HT-29 (cell line): Measurements from ENCODE around the gene SPINT1.

DNA sequence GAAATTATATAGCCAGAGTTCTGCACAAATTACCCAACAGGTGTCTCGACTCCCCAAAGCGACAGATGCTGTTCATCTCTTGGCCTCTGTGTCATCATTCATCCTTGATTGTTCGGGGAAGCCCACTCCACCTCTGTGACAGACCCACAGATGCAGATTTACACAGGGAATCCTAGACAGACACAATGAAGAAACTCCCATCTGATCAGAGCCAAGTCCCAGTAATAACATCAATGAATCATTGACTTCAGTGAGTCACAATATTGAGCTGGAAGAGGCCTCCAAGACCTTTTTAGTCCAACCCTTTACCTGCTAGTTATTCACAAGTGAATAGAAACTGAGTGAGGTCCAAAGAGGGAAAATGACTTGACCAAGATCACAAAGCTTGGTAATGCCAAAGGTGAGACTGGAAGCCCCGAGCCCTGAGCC is 7.9 kb upstream of the SRP14 start:
- RAMPAGE, long total RNA = no peak

DNA sequence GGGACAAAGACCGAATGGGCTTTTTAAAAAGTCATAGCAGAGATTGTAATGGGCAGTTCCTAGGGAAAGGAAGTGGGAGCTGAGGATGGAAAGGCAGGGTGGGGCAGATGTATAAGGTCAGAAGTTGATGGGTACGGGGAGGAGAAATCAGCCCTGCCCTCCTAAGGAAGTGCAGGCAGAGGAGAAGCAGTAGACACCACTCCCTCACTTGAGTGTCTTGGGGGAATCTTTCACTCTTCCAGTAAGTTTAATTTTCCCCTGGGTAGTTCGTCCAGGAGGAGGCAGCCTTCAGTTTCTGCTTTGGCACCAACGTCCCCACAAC is 14.1 kb upstream of the SRP14 start:
- RAMPAGE, long total RNA = no peak

GRCh38 chr15:40081402-40082459 is 26.9 kb downstream of the BMF start:
- RAMPAGE, long total RNA = no peak

DNA sequence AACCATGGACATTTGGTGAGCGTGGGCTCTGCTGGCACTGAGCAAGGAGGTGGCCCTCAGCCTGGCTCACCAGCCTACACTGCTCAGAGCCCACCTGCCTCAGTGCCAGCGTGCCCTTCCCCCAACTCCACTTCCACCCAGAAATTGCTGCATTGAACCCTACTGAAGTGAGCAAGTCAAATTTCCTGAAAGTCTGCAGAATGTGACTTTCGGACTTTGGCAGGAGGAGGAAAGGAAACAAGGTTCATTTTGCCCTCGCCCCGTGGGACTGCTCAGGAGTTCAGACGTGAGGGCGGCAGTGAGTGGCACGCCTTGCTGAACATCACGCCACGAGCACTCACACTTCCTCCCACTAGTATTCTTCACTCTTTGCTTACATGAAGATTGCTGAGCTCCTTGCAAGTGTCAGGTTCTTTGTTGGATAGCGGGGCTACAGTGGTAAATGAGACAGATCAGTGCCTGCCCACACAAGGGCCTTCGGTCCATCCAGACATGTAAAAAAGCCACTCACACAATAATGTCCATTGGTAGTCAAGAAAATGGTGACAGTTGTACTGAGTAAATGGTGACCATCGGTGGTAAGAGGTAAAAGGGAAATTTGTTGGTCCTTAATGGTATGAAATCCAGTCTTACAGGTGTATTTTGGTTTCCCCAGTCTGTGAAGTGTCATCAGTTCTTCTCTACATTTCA is 26.1 kb downstream of the BMF start:
- RAMPAGE, long total RNA = no peak

GRCh38 chr15:40105274-40105936 is 3.3 kb downstream of the BMF start:
- RAMPAGE, long total RNA = no peak

- RAMPAGE, long total RNA = no peak
Measured at GRCh38 chr15:40245145-40245758, 6.4 kb downstream of the PAK6 start.

- RAMPAGE, long total RNA = no peak
Measured at GRCh38 chr15:40366868-40367363, 8.9 kb downstream of the DISP2 start.

GRCh38 chr15:40379724-40380222 is 2.7 kb upstream of the KNSTRN start:
- RAMPAGE, long total RNA = no peak

DNA sequence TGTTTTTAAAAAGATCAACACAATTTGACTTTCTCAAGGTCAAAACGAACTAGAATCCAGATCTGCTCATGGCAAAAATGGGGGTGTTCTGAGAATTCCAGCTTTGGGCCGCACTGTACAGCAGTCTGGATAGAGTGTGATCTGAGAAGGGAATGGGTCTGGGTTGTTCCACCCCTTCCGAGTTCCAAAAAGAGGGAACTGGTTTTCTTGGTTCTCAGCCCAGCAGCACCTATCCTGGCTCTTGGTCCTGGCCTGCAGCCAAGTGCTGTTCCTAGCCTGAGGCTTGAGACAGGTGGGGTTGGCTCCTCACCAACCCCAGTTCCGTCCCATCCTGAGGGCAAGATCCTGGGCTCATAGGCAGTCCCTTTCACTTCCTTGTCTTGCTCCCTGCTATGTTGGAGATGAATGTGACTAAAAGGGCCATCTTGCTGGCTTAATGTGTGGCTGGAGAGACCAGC is 15.1 kb downstream of the IVD start:
- RAMPAGE, long total RNA = no peak

GRCh38 chr15:40440184-40440859 is 431 bp upstream of the BAHD1 start:
- RAMPAGE, long total RNA = no peak

- RAMPAGE, long total RNA = no peak
Measured at GRCh38 chr15:40452322-40452859, 11.6 kb downstream of the BAHD1 start.

DNA sequence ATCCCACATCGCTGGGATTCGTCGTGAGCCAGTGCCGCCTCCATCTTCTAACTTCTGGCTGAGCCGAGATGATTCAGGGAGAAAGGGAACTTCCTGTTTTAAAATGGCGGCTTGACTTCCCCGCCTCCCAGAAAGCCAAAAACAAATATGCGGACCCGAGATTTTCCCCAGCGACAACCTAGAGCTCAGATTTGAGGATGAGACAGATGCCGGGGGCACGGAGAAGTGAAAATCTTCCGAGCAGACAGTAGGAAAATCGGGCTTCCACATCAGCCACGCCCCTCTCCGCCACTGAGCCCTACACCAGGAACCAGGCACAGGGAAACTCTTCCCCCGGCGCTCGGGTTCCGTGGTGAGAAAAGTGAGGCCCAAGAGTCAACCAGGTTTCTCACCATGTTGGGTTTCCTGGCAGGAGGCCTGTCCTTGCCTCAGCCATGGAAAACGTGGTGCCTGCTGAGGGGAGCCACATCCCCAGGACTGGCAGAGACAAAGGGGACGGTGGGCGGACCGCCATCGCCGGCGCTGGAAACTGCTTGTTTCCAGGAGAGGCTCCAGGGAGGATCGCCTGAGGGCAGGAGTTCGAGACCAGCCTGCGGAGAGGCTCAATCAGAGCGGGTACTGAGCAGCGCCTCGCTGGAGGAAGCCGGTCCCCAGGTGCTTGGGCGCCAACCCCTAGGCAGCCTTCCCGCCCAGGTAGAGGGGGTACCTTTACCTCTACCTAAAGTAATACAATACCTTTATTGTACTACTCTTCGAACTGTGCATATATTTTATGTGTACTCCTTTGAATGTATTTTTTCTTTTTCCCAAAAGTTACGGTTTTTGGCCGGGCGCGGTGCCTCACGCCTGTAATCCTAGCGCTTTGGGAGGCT is 18.9 kb downstream of the CHST14 start:
- RAMPAGE, long total RNA = no peak

DNA sequence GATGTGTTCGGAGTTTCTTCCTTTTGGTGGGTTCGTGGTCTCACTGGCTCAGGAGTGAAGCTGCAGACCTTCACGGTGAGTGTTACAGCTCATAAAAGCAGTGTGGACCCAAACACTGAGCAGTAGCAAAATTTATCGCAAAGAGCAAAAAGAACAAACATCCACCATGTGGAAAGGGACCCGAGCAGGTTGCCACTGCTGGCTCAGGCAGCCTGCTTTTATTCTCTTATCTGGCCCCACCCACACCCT is 18.8 kb upstream of the RAD51 start:
- RAMPAGE, long total RNA = no peak

GRCh38 chr15:40691574-40692163 is 3.3 kb upstream of the RAD51 start:
- RAMPAGE, long total RNA = no peak

DNA sequence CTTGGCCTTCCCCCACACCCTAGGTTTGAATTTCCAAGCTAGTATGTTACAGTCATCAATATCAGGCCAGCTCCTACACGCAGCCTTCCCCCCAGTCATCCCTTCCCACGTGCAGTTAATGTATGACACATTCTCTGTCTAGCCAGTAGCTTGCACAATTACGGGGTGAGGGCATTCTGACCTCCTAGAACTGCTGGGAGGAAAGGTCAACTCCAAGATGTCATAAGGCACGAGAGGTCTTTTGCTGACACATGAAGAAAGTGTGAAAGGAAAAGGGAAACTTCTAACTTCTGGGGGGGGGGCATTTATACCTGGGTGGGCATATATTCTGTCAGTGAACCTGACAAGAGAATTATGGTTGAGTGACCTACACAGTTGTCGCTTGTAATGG is 10.8 kb downstream of the RMDN3 start:
- RAMPAGE, long total RNA = no peak

DNA sequence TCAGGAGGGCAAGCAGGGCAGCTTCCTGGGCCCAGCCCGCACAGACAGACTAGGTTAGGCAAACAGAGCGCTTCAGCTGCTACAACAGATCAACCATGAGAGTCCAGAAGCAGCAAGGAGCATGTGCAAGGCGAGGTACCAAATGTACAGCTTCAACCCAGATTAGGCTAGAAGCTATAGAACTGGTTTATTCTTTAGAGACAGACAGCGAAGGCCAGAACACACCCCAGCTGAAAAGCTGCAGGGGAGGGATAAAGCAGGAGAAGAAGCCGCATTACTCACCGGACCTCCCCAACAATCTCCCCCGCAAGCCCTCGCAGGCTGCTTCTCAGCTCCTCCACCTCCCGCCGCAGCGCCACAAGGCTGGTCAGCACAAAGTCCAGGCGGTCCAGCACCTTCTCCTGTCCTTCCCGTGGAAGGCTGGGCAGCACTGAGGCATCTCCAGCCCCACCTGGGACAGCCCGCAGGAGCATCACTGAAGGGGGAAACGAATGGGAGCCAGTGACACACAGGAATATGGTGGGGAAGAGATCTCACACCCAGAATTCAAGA is 3.3 kb downstream of the RMDN3 start:
- RAMPAGE, long total RNA = no peak

DNA sequence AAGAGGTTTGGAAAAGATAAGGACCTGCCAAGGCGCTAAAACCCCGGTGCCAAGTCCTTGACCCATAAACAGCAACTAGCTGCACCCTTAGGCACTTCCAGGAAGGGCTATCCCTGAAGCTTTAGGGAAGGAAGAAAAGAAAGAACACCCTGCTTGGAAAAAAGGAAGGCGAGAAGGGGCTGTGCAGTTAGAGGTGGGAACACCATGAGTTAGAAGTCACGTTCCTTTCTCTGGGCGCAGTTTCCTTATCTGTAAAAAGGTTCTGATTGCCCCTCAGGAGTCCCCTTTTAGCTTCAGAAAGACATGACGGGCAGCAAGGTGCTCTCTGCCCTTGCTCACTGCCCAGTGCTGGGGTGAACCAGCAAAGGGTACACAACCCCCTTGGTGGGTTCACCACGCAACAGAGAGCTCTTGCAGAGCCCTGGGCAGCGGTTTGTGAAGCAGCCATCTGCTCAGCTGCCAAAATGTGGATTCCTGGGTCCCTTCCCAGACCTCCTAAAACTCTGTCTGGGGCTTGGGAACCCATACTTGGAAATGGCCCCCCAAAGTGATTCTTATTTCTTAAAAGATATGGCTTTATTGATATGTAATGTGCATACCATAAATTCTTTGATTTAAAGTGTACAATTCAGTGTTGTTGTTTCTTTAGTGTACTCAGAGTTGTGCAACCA is 871 bp downstream of the GCHFR start:
- RAMPAGE, long total RNA = no peak

GRCh38 chr15:40843742-40844569 is at the start of gene SPINT1:
TSS of gene SPINT1 (plus strand) at chr15:40844048.
- RAMPAGE, long total RNA = start-site peak on the minus strand at chr15:40844324-40844414, 285 and 317 reads in 2 replicates

GRCh38 chr15:40845148-40845394 is 1.2 kb downstream of the SPINT1 start:
- RAMPAGE, long total RNA = no peak

DNA sequence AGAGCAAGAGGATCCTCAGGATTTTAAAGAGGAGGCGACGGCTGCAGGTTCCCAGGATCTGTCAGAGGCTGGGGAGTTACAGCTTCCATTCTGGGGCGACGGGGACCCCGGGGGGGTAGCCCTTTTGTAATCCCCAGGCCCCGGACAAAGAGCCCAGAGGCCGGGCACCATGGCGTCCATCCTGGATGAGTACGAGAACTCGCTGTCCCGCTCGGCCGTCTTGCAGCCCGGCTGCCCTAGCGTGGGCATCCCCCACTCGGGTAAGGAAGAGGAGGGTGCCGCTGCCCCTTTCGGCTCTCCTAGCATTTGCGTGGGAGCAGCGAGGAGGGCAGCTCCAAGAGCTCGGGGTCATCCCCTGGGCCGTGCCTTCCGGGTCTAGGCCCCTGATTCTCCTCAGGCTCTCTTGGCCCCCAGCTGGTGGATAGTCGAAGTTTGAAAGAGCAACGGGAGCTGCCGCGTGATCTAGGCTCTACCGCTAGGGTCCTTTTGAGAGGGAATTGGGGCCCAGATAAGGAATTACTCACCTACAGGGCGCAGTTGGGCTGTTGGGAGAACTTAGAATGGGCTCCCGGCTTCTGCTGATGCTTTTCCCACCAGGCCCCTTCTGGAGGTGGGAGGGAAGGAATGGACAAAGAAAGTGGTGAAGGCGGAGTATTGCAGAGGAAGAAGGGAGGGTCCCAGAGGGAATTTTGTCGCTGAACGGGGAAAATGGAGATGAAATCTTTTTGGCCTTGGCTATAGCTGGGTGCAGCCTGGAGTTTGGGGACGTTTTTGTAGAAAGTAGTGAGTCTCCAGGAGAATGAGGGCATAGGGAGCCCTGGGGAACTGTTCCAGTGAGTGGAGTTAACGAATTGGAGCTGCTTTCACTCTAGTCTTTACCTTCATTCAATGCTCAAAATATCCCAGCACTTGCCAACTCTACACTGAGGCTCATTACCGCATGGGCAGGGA is 625 bp downstream of the VPS18 start:
- RAMPAGE, long total RNA = no peak